Neutrophil (primary cell): ENCODE results near the gene RSBN1L.

DNA sequence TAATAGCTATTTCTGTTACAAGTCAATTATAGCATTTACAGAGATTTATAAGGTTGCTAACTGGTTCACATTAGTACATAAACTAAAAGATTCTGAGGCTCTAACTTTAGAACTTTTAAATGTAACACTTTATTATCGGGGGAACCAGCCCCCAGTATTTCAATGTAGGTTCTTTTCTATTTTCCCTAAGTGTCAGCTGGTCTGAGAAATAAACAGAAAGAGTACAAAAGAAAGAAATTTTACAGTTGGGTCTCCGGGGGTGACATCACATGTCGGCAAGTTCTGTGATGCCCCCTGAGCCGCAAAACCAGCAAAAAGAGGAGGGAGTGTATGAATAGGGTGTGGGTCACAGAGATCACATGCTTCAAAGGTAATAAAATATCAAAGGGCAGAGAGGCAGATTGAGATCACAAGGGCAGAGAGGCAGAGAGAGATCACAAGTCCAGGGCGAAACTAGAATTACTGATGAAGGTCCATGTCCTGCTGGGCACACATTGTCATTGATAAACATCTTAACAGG lies 19.9 kb upstream of the FGL2 start:
- PRO-cap = no peak

- PRO-cap = no peak
These were observed 77.1 kb downstream of the GSAP start for GRCh38 chr7:77339058-77339406.

- PRO-cap = no peak
These were observed 19.2 kb downstream of the GSAP start for GRCh38 chr7:77396850-77397463.

GRCh38 chr7:77502250-77502693 lies 34.8 kb upstream of the PTPN12 start:
- PRO-cap = no peak

DNA sequence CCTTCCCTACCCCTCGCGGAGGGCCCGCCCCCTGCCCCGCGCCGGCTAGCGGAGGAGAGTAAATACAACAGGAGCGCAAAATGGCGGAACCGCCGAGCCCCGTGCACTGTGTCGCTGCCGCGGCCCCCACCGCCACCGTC lies at the start of gene RSBN1L:
Gene RSBN1L, plus strand, starts transcription at position 70 of the 140 bp plus-strand sequence.
- PRO-cap = bidirectional peak, plus-strand start at position 78 of the sequence, minus-strand start outside the sequence

GRCh38 chr7:77788529-77789230 lies 9.6 kb downstream of the TMEM60 start:
- PRO-cap = no peak

DNA sequence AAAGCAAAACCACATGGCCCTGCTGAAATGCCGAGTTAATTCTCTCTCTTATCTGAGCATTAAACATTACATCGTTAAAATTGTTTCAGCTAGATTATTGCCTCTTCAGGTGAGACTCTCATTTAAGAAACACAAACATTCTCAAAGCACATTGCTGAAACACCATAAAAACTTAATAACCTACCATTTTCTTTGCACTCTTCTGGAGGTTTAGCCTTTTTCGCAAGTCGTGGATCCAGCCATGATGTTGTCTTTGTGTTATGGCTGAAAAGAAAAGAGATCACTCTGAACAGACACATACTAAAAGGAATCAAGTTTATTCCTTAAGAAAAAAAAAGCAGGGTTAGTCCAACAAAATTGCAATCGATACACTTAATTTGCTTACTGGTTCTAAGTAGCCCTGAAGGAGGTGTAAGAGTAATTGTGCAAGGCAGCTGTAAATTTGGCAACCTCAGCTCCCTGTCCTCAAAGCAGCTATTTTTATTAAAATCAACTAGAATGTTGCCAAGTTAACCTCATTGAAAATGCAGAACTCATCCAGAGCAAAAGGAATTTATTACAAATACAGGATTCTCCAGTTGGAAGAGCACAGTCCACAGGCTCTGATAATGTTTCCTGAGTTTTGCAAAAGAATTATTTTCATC lies 691.5 kb upstream of the TMEM60 start:
- PRO-cap = no peak

DNA sequence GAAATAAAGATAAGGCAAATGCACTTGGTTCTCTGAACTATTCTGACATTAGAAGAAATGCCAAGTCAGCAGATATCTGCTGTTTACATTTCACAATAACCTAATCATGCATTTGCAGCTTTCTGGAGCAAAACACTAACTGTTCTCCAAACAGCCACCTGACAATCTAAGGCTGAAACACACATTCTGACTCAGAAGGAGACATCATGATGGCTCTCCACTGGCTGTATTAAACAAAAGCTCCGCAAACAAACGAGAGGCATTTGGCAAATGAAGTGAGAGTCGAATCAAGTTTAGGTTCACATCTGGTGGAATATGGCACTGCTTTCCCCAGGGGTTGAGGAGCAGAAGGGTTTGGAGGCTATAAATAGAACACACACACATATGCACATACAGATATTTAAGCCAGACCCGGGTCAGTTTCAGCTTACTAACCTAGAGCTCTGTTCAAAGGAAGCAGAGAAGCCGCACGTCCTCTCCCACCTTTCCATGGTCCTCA lies 683.0 kb downstream of the MAGI2 start:
- PRO-cap = no peak

DNA sequence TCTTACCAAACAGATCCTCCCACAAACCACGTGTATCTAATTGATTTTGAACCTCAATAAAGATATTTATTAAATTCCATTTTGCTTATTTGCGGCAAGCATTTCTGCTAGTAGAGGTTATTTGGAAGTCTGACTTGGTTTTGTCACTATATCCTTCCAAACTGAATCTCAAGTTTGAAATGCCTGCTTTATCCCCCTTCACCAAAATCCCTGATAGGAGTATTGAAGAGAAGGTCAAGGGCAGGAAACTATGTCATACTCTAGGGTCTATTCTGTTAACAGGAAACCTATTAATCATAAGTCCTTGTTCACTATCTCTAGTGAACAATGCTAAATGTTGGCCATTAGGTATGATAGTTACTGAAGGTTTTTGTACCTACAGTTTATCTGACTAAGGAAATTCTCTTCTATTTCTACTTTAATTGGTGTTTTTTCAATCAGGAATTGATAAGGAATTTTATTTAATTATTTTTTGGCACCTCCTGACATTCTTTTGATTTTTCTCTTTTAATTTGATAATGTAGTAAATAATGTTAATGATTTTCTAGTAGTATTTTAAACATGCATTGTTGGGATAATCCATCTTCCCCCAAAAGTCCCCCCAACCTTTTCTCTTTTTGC lies 11.5 kb downstream of the GNAT3 start:
- PRO-cap = no peak

DNA sequence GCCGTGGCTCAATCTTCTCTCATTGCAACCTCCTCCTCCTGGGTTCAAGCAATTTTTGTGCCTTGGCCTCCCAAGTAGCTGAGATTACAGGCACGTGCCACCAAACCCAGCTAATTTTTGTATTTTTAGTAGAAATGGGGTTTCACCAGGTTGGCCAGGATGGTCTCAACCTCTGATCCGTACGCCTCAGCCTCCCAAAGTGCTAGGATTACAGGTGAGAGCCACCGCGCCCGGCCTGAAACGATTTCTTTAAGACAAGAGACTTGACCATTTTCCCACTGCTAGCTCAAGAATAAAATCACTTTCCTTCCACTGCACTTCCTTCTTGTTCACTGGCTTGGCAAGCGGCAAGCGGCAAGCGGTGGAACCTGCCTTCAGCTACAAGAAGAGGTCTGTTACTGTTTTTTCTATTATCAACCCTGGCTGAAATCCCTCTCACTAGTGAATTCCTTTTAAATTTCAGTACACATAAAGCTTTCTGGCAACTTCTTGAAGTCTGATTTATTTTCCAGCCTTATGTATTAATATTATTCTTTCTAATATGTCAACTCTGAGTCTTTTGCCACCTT lies 12.7 kb upstream of the GNAT3 start:
- PRO-cap = no peak

GRCh38 chr7:80581464-80582117 lies 56.9 kb upstream of the CD36 start:
- PRO-cap = no peak

- PRO-cap = no peak
These were observed 54.6 kb upstream of the CD36 start for GRCh38 chr7:80583850-80584285.

DNA sequence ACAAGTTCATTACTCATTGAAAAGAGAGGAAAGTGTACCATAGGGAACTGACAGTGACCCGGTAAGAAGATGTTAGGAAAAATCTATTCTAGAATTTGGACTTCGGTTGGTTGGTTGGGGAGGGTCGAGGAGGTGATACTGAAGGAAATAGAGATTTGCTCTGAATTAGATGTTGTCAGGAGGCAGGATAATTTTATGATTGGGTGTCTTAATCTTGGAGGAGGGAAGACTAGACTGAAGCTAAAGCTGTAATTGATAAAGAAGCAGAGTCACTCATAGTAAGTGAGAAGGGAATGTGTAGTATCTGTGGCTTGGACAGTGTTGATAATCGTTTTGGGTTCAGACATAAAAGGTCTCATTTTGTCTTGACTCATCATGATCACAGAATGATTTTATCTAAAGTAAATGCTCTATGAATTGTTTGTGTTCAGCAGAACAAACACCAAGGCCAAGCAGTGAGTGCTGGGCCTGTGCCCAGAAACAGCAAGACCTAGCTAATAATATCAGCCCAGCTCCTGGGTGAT lies 26.8 kb upstream of the CD36 start:
- PRO-cap = no peak

GRCh38 chr7:80922088-80922526 lies 3.3 kb upstream of the SEMA3C start:
- PRO-cap = no peak

GRCh38 chr7:82286172-82286900 lies 157.2 kb downstream of the CACNA2D1 start:
- PRO-cap = no peak

GRCh38 chr7:82391945-82392553 lies 51.5 kb downstream of the CACNA2D1 start:
- PRO-cap = no peak

DNA sequence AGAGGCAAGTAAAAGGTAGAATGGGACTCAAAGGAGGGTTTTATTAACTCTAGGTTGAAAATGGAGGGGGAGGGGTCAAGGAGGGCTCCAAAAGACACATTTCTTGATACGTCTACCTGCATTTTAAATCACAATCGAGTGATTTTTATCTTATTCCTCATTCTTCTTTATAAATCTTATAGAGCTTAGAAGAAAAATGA lies 49.6 kb downstream of the CACNA2D1 start:
- PRO-cap = no peak

- PRO-cap = no peak
These were observed 64.5 kb upstream of the CACNA2D1 start for GRCh38 chr7:82507985-82508588.

DNA sequence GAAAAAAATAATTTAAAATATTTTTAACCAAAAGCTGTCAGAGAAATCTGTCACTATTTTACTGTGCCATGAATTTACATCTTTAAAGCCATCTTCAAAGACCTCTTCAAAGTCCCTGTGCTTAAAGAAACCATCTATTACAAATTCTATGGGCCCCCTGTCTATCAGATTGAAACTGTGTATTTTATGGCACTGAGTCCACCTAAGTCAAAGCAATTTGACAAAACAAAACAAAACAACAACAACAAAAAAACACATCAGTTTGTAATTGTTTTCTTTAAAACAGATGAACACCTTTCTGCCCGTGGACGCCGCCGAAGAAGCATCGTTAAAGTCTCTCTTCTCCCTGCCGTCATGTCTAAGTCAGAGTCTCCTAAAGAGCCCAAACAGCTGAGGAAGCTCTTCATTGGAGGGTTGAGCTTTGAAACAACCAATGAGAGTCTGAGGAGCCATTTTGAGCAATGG lies 203.6 kb downstream of the SEMA3D start:
- PRO-cap = no peak

DNA sequence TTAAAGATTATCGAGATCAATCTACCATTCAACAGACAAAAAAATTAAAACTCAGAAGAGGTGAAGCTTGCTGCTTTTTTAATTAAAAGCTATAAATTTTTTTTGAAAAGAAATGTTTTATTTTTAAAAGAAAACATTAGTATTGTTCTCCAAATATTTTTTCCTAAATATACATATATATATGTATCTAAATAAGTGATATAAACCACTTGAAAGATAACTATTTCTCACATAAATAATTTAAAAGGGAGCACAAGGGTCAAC lies 78.8 kb upstream of the SEMA3D start:
- PRO-cap = no peak